Fallopian tube (tissue), 1 donor: Measurements from ENCODE around the gene AMN1.

GRCh38 chr12:28202636-28203233 lies 12.5 kb downstream of the CCDC91 start:
- PRO-cap = no peak

GRCh38 chr12:28362116-28362671 lies 171.9 kb downstream of the CCDC91 start:
- PRO-cap = no peak

GRCh38 chr12:28415846-28416644 lies 225.8 kb downstream of the CCDC91 start:
- PRO-cap = no peak

DNA sequence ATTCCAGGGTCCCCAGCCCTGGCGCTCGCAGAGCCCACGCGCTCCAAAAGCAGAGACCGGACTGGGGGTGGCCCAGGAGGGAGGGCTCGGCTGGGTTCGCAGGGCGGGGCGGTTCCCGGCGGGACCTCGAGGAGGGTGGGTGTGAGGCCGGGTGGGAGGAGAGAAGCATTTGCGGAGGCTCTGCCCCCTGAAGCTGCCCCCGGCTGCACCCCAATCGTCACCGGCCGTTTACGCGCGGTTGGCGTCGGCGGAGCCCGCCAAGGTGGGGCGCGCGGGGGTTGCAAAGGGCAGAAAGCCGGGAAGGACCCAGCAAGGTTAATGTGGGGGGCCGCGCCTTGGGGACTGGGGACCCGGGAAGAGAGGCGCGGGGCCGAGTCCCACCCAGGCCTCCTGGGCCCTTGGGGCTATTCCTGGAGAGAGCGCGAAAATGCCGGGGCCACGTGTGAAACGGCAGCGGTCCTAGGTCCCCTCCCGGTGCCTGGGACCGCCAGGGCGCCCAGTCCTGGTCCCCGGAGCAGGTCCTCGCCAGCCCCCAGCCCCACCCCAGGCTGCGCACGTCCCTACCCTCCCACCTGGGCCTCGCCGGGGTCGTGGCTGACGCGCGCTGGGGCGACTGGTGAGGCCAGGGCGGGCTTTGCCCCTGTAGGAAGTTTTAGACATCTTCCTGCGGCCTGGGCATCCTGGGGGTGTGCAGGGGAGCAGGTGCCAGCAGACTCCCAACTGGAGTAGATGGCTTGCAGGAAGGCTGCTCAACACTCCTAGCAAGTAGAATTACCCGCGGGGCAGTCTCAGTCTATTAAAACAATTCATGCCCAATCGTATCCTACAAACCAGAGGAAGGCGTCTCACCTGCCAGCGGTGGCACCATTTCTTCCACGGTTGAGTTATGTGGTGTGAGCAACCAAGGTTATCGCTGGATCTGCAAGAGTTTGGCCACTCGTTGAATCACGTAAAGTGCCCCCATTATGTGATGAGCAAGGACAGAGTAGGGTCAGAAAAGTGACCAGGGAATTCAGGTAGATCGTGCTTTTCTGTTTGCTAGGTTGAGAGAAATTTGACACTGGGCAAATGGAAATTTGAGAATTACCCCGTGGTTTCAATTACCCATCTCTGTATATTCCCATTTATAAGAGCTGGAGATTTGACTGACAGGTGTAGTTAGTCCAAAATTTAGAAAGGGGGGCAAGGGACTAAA lies 729 bp downstream of the FAR2 start:
- PRO-cap = bidirectional peak, plus-strand start at position 231 of the sequence, minus-strand start at position 63 of the sequence

GRCh38 chr12:29389082-29390007 lies 8.4 kb upstream of the ERGIC2 start:
- PRO-cap = unidirectional peak, plus-strand start at chr12:29389301

DNA sequence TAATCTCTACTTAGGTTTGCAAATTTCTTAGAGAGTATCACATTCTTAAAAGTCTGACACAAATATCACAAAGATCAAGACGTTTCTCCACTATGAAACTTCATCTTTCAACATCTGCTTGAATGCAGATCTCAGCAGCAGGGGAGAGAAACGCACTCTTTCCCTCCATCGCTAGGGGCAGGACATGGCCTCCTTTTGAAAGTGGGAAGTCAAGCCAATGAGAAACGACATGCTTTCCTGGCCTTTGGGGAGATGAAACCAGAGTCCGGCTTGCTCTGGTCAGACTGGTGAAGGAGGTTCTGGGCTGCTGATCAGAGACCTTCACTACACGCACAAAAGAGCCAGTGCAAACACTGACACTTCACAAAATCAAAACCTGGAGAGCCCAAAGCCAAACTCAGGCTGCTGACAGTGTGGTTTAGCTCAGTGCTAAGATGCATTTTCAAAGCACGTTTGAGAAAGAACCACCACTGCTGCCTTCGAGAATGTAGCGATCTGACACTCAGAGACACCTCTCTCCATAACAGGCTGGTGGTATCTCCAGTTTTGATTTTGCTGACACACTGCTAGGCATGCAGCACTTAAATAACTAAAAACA lies 93.7 kb upstream of the OVCH1 start:
- PRO-cap = no peak

GRCh38 chr12:29784299-29784834 lies 625 bp upstream of the TMTC1 start:
- PRO-cap = unidirectional peak, minus-strand start at chr12:29784433

DNA sequence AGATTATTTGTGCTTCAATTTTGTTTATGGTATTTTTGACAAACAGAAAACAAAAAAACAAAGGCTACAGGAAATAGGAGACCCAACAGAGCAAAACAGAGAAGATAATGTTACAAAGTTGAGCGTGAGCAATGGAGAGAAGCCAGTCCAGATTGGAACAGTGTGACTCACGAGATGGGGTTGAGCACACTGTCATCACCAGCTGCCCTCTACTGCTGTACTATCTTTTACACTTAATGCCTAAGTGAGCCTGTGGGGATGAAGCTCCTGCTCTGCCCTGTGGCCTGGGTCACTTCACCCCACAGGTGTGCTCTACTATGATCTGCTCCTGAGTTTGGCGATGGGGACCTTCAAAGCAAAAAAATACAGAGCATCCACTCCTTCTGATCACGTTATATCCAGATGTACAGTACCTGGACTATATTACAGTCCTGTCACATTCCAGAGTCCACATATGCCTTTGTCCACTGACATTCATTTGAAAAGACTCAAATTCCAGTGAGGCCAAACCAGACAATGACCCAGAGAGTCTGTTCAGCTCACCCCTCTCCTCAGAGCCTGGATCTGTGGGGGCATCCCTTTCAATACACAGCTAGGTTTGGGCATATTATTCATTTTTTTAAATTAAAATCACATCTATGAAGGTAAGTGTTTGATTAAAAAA lies 4.4 kb downstream of the IPO8 start:
- PRO-cap = no peak

DNA sequence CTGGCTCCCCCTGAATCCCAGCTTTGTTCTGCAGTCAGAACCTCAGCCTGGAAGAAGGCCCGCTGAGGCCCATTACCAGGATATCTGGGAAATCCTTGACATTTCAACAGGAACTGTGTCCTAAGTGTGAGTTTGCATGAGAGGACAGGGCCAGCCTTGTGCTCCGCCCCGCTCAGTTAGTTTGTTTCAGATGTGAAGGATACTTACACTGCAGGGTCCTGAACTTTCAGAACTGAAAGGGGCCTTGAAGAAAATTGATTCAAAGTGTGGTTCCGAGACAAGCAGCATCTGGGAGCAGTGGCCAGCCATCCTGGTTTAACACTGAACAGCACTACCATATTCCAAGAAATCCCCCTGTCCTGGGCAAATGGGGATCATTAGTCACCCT lies 19.3 kb downstream of the TSPAN11 start:
- PRO-cap = no peak

DNA sequence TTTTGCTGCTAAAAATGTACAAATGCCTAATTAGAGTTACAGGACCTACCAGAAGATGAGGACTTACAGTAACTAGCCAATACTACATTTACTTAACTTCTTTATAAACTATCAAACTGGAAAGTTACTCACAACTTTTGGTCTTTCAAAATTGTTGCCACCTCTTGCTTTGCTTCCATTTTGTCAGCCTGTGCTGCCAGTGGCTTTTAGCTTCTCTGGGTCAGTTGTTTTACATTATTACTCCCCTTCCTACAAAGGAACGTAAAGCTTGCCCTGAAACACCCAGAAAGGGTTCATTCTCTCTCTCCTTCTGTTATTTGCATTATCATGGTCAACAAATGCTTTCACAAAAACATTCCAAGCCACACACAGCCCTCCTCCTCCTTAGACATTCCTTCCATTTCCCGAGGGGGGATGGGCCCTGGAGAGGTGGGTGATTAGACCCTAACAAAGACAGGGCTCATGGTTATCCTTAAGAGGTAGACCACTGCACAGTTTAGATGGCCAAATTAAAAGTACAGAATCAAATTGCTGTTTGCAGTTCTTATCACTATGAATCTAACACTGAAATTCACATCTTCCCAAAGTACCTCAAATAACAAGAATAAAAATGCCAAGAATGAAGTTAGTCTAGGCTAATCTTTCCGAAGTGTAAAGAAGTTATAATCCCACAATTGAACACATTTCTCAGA lies 60.4 kb upstream of the SINHCAF start:
- PRO-cap = no peak

DNA sequence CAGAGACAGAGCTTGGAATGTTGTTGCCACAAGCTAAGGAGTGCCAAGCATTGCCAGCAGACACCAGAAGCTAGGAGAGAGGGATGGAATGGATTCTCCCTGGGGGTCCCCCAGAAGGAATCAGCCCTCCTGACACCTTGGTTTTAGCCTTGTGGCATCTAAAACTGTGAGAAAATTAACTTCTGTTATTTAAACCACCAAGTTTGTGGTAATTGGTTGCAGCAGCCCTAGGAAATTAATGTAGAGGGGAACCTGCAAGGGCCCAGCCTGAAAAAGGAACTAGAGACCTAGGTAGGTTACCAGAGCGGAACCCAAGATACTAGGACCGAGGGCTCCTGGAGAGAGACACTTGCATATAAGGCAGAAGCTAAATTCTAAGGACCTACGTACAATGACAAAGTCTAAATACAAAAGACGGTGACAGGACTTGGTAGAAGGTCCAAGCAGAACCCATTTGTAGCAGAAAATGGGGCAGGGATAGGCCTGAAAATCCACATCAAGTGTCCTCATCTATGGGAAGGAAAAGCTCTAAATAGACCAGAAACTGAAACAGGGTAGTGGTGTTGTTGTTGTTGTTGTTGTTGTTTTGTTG lies 8.2 kb upstream of the DENND5B start:
- PRO-cap = no peak

DNA sequence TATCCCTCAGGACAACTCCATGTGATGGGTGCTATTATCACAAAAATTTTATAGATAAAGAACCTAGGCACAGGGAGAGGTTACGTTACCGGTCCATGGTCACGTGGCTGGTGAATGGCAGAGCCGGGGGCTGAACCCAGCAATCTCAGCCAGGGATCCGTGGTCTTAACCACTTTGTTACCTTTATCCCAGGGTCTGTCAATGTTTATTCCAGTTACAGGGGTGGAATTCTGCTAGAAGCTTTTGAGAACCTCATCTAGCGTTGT lies 513 bp downstream of the AMN1 start:
- PRO-cap = unidirectional peak, plus-strand start at position 142 of the sequence

DNA sequence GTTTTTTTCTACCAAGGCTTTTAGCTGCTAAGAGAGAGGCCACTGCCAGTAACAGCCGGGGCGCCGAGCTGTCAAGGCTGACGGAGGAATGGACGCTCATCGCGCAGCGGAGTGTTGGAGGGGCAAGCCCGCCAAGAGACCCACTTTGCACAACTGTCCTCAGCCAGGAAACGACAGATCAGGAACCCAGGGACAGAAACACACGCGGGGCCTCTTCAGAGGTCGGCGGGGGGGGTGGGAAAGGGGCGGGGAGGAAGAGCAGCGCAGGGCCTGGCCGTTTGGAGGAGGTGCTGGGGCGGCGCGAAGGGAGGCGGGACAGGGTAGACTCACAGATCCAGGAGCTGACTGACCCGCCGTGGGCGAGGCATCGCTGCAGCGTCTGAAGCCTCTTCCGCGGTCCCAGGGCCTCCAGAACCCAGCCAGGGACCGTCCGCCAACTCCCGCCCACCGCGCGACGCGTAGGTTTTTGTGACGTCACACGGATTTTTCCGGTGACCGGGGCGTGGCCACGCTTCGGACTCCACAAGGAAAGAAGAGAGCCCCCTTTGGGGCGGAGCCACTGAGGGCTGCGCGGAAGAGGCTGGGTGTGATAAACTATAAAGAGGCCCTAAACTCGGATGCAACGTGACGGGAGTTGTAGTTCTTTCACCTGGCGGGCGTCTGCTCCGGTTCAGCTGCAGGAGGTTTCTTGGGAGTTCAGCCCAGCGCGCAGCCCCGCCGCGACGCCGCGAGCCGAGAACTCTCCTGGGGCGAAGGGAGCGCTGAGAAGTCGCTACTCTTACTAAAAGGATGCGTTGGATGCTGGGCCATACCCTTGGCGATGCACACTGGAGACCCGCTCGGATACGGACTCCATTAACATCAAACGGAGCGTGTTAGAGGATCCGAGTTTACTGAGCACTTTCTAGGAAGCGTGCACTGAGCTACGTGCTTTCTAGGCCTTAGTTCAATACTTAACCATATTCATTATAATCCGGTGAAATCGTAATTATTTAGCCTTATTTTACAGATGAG lies at the start of gene AMN1:
Gene AMN1 (minus strand): TSS at position 381 of the 1,014 bp plus-strand sequence.
- PRO-cap = unidirectional peak, plus-strand start at position 48 of the sequence; bidirectional peak, plus-strand start at position 673 of the sequence, minus-strand start at position 381 of the sequence

DNA sequence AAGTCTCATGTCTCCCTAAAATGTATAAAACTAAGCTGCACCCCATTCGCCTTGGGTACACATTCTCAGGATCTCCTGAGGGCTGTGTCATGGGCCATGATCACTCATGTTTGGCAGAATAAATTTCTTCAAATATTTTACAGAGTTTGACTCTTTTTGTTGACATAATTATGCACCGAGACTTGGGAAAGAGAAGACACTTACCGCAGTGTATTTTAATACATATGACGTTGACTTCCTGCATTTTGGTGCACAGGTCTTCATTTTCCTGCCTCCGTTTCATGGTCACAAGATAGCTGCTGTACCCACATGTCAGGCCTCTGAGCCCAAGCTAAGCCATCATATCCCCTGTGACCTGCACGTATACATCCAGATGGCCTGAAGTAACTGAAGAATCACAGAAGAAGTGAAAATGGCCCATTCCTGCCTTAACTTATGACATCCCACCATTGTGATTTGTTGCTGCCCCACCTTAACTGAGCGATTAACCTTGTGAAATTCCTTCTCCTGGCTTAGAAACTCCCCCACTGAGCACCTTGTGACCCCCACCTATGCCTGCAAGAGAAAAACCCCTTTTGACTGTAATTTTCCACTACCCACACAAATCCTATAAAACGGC lies 14.9 kb upstream of the H3-5 start:
- PRO-cap = no peak

DNA sequence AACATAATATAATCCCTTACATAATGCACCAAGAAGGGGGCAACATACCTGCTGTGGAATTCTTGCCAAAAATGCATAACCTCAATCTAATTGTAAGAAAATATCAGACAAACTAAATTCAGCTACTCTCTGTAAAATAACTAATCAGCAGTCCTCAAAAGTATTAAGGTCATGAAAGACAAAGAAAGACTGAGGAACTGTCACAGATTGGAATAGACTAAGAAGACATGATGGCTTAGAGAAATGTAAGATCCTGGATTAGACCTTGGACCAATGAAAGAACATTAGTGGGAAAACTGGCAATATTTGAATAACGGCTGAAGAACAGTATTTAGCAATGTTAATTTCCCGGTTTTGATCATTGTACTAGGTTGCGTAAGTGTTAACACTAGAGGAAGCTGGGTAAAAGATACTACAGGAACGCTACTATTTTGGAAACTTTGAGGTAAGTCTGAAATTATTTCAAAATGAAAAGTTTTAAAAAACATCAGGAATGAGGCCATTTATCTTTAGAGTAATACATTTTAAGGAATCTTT lies 68.3 kb upstream of the H3-5 start:
- PRO-cap = no peak

DNA sequence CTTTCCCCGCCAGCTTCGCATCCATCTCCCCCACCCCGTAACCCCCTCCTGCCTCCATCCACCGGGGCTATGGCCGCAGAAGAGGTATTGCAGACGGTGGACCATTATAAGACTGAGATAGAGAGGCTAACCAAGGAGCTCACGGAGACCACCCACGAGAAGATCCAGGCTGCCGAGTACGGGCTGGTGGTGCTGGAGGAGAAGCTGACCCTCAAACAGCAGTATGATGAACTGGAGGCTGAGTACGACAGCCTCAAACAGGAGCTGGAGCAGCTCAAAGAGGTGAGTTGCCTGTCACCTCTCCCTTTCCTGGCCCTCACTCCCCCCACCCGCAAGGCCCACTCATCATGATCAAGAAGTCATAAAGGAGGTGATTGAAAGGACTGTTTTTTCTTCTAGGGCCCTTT lies 619 bp downstream of the BICD1 start:
- PRO-cap = bidirectional peak, plus-strand start at position 221 of the sequence, minus-strand start at position 233 of the sequence; unidirectional peak, minus-strand start at position 318 of the sequence

- PRO-cap = no peak
Measured at GRCh38 chr12:32492610-32493142, 93.3 kb downstream of the FGD4 start.

DNA sequence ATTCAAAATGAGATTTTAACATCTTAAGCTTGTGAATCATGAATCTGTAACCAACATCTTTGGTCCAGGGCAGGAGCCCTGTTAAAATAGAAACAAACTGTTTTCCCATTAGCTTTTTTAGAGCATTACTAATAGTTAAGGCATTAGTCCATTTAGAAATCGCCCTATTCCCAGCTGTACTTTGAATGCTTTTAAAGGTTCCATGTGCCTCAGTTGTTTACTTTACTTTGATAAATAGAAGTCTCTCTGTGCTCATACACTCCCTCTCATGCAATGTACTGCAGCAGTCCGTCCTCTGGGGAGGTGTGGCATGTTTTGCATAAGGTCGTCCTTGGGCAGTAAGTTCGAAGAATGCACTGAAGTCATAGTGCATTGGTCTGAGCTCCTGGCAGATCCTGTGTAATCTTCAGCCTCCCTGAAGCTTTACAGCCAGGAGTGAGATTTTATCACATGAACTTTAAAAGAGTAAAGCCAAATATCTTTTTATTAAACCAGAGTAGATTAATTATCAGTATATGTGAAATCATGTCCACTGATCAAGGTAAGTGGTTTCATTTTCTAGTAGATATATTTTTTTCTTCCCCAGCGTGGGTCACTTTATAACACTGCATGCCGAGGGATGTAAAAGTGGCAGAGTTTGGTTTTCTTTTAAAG lies 134.7 kb downstream of the FGD4 start:
- PRO-cap = no peak

DNA sequence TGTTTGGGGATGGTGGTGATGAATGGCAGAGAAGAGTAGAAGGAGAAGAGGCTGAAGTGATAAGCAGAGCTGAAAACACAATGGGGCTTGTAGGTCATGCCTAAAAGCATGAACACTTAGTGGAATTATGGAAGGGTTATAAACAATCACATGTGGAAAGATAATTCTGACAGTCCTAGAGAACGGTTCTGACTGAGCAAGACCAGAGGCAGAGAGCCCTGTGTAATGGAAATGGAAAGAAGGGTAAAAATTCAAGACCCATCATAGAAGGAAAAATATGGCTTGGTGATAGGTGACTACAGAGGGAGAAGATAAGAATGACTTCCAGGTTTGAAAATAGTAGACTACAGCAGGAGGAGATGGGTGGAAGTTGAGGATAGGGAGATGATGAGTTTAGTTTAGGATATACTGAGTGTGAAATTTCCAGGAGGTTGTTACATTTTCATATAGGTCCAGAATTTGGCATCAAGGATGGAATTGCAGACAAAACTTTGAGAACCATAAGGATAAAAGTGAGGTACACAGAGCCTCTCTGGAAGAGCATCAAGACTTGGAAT lies 21.1 kb downstream of the PKP2 start:
- PRO-cap = no peak

DNA sequence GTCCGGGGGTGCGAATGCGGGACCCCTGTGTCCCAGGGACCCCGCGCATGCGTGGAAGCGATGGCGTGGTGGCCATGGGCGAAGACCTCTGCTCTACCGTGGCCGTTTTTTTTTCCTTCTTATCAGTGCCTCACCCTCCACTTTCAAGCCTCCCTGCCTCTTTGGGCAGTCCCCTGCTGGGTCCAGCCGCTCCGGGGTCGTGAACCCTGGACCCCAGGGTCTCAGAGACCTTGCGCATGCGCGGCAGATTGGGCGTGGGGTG lies 324.3 kb downstream of the ALG10 start:
- PRO-cap = no peak